Epidermal melanocyte (primary cell): ENCODE results near the gene PSMD6.

DNA sequence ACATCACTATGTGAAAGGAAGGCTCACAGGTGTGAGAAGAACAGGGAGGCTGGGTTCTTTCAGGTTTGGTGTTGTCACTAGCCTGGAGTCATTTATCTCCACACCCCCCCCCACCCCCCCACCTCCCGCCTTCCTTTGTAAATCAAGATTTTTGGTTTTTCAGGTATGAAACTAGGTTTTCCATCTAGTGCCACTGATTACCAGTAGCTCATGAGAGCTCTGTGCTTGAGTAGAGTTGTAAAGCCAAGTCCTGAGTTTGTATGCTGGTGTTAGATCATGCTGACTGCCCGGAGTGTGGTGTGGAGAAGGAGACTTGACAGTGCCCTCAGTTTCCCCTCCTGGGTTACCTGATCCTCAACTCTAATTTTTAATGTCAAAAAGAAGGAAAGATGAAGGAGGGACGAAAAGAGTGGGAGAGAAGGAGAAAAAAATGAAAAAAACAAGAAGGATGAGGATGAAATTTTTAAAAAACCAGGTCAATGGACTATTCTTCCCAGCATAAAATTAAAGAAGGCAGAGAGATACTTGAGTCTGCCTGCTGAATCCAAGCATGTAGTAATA lies 236.2 kb downstream of the PTPRG start:
- RRBS, result no CpG with 5 or more reads among the region's 3 CpGs

DNA sequence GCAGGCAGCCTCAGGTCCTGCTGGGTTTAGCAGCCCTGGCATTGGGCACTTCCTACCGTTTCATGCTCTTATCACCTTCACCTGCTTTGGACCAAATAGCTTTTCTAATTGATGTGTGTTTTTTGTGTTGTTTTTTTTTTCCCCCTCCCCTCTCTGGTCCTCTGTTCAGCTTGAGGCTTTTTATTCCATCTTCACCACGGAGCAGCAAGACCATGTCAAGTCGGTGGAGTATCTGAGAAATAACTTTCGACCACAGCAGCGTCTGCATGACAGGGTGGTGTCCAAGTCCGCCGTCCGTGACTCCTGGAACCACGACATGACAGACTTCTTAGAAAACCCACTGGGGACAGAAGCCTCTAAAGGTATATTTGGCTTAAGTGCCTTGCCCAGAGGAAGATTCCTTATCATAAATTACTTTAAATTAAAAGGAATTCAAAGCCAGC lies 151.0 kb upstream of the C3orf14 start:
- RRBS, result no CpG with 5 or more reads among the region's 9 CpGs

DNA sequence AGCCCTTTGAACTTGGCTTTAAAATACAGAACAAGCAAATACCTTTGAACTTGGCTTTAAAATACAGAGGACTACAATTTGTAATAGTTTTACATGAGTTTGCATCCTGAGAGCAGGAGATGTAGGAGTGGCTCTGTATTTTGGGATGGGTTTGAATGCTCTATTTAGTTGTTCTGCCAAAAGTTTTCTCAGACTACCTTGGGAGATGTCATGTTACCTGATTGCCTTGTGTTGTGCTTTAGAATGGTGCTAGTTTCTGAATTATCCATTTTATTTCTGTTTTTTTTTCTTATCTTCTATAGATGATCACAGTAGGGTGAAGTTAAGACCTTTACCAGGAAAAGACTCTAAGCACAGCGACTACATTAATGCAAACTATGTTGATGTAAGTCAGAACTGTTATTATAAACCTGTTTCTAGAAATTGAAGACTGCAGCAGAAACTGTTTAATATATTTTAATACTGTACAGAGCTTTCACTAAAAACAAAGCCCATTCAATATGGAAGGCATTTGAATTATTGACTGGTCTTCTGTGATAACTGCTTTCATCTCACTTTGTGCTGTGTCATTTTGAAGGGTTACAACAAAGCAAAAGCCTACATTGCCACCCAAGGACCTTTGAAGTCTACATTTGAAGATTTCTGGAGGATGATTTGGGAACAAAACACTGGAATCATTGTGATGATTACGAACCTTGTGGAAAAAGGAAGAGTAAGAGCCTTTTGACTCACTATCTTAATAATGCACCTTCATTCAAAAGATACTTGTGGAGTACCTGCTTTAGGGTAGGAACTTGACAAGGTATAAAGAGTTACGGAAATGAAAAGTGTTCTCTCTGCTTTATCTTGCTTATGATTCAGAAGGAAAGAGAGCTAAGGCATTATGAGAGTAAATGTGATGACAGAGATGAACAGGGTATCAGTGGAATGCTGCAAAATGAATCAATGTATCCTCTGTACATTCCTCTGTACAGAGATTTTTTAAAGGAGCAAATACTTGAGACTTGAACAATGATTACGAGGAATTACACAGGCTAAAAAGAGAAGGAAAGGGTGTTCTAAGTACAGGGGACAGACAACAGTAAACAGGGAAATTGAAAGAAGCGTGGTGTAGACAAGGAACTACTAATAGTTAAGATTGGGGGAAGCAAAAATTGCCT lies 51.3 kb upstream of the C3orf14 start:
- RRBS, result no CpG with 5 or more reads among the region's 5 CpGs

DNA sequence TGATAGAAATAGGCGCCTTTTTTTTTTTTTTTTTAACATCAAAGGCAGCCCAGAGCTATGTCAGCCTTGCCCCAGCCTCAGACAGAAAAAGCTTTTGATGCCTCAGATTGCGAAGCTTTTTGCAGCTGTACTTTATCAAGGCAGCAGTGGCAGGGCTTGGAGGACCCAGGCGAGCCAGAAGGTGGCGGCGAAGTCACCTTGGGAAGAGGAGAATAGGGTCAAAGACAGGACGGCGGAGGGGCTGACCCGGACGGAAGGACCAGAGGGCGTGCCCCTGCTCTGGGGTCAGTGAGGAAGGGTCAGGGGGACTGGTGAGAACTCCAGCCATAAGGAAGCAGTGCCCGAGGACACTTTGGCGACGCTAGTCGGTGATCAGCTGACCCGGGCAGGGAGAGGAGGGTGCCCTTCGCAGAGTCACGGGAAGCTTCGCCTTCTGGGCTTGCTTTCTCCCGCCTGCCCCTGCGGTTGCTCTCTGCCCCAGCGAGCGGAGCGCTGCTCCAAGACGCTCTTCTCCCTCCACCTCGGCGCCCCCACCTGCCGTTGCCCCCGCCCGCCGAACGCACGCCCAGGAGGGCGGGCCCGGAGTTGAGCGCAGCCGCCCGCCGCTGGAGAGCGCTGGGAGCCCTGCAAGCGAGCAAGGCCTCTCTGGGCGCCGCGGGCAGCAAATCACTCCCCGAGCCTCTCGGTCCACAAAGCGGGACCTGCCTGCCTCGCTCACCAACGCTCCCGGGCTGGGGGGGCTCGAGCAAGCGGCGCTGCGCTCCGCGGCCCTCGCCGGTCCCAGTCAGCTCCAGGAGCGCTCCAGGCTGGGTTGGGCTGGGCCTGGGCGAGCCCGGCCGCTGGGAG lies 1.4 kb downstream of the CADPS start:
- RRBS, result 2% methylated on average over 15 of the region's 61 CpGs

GRCh38 chr3:63912234-63912332 lies 48.4 kb downstream of the ATXN7 start:
- RRBS, result 5% methylated on average over 3 of the region's 11 CpGs

GRCh38 chr3:63945562-63946198 lies 77.6 kb downstream of the PSMD6 start:
- RRBS, result no CpG with 5 or more reads among the region's 2 CpGs

DNA sequence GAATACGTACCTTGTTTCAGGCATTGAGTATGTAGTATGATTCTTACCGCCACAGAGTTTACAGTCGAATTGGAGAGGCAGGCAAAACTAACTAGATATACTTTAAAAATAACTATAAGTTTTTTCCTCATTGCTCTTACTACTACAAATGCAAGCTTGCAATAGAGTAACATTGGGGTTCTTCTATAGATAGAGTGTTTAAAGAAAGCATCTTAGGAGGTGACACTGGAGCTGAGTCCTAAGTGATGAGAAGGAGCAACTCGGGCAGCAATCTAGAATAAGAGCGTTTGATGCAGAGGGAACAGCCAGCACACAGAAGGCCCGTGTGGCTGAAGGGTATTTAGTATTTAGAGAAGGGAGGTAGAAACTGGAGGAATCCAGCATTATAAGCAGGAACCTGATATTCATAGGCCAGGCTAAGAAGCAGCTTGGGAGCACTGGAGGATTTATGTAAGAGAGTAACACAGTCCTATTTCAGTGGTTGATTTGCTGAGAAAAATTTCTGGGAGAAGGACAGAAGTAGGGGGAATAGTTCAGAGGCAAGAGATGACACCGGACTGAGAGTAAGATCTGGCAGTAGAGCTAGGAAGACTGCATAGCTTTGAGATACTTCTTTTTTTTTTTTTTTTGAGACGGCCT lies 70.1 kb downstream of the PSMD6 start:
- RRBS, result no CpG with 5 or more reads among the region's 8 CpGs

DNA sequence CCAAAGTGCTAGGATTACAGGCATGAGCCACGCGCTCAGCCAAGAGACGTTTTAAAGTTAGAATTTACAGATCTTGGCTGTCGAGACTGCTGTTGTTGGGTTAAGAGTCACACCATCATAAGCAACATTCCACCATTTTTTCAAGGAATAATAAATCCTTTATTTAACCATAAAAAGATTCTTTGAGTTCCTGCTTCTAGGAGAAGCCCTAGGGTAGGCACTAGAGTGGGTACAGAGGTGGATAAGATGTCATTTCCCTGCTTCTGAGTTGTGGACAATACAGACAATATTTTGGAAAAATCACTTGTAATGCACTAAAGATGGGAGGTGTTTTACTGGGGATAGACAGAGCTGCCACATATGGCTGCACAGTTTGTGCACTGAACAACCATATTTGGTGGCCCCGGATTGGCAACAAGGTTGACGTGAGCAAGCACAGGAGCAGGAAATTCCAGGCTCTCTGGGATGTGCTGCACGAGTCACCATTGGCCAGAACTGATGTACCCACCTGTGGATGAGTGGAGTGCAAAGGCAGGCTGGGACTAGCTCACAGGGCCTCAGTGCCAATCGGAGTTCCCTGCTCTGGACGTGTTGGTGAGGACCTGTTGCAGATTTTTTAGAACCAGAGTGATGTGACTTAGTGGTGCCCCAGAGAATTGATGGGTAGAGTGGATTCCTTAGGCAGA lies 69.2 kb downstream of the PSMD6 start:
- RRBS, result no CpG with 5 or more reads among the region's 9 CpGs

GRCh38 chr3:63977304-63977942 lies 45.9 kb downstream of the PSMD6 start:
- RRBS, result no CpG with 5 or more reads among the region's 4 CpGs

- RRBS, result no CpG with 5 or more reads among the region's 11 CpGs
Measured at GRCh38 chr3:63999334-64000210, 23.7 kb downstream of the PSMD6 start.

DNA sequence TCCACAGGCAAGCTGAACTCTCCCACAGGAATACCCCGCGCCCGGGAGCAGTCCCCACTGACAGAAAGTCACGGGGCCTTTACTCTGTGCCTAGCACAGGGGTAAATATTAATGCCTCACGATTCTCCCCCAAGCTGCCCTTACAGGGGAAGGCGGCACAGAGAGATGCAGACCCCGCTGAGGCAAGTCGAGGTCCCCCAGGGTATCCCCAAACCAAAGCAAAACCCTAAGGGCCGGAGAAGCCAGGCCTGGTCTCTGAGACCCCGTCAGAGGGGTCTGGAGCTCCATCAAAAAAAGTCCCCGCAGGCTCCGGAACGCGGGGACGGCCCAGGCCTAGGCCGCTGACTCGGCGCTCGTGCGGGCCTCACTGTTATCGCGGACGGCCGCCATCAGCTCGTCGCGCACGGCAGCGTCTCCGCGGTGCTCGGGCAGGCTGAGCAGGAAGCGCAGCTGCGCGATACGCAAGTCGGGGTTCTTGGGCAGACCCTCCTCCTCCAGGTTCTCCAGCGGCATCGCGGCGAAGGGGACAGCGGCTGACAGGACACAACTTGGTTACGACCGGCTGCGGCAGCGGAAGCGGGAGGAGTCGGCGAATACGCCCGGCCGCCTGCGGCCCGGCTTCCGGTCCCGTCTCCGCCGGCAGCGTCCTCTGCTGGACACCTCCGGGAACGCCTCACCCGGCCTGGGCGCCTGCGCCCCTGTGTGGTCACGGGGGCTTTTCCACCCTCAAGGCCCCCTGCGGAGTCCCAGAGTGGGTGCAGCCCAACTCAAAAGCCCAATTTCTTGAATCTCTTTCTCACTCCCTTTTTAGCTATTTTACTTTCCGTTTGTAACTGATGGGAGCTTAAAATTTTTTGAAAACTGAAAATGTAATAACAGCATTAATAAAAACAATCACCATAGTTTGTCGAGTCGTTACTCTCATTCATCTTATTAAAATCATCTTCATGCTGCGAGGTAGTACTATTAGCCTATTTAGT lies at the start of gene PSMD6:
TSS of gene PSMD6 (minus strand) at position 588 of the 980 bp plus-strand sequence.
- RRBS, result 3% methylated on average over 12 of the region's 70 CpGs

- RRBS, result no CpG with 5 or more reads among the region's 1 CpG
Measured at GRCh38 chr3:64092692-64093033, 69.4 kb upstream of the PSMD6 start.

DNA sequence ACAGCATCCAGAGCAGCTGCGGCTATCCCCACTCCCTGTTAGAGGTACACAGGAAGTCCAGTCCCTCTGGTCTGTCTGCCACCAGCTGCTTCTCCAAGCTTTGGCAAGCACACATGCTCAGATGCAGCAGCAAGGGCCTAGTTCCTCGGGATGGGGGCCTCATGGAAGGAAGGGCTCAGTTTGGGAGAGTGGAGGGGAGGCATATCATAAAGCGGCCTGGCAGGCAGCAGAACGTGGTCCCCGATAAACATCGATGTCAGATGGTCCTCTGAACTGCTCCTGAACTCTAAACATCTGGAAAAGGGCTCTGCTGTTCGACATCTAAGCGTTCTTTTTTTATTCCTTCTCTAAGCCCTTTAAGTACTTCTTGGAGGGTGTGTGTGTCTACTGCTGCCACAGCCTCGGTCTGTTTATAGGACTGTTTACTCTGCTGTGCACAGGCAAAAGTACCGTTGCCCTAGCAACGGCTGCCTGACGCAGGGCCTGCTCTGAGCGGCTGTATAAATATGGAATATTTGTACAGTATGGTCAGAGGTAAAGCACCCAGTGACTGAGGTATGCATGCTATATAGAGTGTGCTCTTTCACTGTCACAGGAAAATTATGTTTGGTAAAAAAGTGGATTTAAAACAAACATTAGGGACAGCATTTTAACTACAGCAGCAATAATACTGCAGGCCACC lies 74.5 kb downstream of the PRICKLE2 start:
- RRBS, result no CpG with 5 or more reads among the region's 13 CpGs

GRCh38 chr3:64174266-64174658 lies 51.0 kb downstream of the PRICKLE2 start:
- RRBS, result no CpG with 5 or more reads among the region's 5 CpGs

GRCh38 chr3:64355173-64355915 lies 130.1 kb upstream of the PRICKLE2 start:
- RRBS, result no CpG with 5 or more reads among the region's 8 CpGs

GRCh38 chr3:64690774-64691552 lies 3.2 kb upstream of the ADAMTS9 start:
- RRBS, result no CpG with 5 or more reads among the region's 6 CpGs

DNA sequence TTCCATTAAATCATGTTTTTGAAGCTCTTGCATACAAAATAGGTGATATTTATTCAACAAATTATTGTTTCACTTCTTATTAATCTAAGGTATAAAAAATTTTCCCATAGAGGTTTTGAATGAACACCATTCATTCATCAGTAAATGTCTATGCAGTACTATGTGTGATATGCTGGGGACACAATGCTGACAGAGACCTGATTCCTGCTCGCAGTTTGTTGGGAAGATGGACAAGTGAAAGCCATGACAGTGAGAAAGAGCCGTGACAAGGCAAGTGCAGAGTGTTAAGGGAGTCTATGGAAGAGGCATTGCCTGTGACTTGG lies 337.9 kb upstream of the ADAMTS9 start:
- RRBS, result no CpG with 5 or more reads among the region's 2 CpGs

- RRBS, result no CpG with 5 or more reads among the region's 7 CpGs
Measured at GRCh38 chr3:65532676-65533290, 505.9 kb downstream of the MAGI1 start.

- RRBS, result no CpG with 5 or more reads among the region's 6 CpGs
Measured at GRCh38 chr3:65919548-65920365, 119.0 kb downstream of the MAGI1 start.

GRCh38 chr3:66028654-66029232 lies 10.0 kb downstream of the MAGI1 start:
- RRBS, result no CpG with 5 or more reads among the region's 7 CpGs